AG04449 (cell line): Measurements from ENCODE around the genes SIGLECL1, SIGLEC6, ZNF613, ZNF610, ZNF528 and ZNF320.

DNA sequence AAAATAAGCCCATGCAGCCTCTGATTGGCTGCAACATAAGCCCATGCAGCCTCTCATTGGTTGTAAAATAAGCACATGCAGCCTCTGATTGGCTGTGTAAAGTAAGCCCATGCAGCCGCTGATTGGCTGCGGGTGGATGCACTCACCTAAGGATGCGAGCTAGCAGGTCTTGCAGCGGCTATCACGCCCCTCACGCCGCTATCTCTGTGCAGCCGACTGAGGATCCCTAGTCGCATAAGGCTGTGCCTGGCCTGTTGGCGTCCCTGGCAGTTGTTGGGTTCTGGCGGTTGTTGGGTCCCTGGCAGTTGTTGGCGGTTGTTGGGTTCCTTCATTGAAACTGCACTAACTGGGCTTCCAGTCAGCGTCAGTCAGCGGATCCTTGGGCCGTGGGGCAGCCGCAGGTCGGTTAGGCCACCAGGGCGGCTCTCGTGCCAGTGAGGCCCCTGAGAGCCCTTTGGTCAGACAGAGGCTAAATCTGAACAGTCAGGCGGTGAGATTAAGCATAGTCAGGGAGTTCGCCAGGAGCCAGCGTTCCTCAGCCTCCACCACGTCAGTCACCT, at the start of gene SIGLECL1:
TSS of gene SIGLECL1 (plus strand) at position 139 of the 560 bp plus-strand sequence.
- RRBS = no CpG with 5 or more reads among the region's 23 CpGs

- RRBS = no CpG with 5 or more reads among the region's 10 CpGs
Measured at GRCh38 chr19:51460107-51460796, 2.0 kb upstream of the SIGLEC8 start.

DNA sequence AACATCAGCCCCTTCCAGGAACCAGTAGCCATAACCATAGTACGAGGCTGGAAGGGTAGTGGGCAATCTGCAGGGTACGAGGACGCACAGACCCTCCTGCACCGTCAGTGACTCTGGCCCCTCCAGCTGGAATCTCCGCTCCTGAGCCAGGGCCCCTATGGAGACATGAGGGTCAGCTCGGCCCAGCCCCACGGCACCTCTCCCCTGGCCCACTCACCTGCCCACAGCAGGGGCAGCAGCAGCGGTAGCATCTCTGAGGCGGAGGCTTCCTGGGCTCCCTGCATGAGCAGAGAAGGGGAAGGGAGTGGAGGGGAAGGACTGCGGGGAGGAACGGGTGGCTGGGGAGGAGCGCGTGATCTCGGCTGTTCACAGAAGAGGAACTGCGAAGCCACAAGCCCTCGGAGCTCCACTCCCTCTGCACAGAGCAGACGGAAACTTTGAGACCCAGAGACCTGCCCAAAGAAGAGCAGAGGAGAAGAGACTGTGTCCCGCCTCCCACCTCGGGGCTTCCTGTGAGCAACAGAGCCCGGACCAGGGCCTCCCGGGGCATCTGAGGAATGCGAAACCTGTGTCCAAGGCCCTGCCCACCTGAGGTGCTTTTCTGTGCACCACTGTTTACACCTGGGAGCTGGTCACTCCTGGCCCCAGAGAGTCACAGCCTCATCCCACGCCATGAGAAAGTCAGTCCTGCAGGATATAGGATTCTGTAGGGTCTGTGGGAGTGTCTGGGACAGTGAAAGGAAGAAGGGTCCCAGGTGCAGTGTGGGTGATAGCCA, at the start of gene SIGLEC6:
TSS of gene SIGLEC6 (minus strand) at position 306 of the 776 bp plus-strand sequence.
- RRBS = no CpG with 5 or more reads among the region's 23 CpGs

- RRBS = no CpG with 5 or more reads among the region's 4 CpGs
Measured at GRCh38 chr19:51572328-51572739, 1.3 kb downstream of the ZNF175 start.

- RRBS = no CpG with 5 or more reads among the region's 16 CpGs
Measured at GRCh38 chr19:51695555-51696556, 2.7 kb downstream of the SPACA6 start.

GRCh38 chr19:51702251-51702880, 9.2 kb downstream of the SPACA6 start:
- RRBS = no CpG with 5 or more reads among the region's 22 CpGs

GRCh38 chr19:51797533-51797869, 2.5 kb downstream of the FPR3 start:
- RRBS = no CpG with 5 or more reads among the region's 5 CpGs

DNA sequence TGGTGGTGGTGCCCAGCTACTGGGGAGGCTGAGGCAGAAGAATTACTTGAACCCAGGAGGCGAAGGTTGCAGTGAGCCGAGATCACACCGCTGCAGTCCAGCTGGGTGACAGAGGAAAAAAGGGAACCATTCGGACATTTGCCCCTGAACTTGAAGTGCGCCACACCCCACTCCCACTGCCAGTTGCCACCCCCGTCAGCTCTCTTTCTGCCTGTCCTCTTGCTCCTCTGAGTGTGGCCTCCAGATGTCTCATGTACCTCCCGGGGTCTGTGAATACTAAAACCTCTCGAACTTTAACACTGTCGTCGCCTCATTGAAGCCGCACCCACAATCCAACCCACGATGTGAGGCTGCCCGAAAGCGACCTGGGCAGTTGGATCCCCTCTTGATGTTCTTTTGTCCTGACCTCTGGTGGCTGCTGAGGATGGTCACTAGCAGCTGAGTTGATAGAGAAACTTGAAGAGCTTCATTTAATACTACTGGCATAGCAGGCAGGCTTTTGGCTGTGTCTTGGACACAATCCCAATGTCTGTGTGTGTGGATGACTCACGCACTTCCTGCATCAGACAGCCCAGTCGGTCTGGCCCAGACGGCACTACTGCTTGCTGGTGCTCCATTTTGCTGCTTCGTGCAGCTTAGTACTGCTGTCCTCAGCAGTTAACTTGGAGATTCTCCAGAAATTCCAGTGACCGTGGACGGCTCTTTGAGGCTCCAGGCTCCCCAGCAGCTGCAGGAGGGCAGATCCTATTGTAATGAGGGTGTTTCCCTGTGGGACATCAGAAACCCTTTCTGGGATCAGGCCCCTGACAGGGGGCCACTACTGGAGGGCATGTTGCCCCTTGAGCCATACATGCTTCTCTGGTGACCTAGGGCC, 4.3 kb downstream of the FPR3 start:
- RRBS = no CpG with 5 or more reads among the region's 20 CpGs

DNA sequence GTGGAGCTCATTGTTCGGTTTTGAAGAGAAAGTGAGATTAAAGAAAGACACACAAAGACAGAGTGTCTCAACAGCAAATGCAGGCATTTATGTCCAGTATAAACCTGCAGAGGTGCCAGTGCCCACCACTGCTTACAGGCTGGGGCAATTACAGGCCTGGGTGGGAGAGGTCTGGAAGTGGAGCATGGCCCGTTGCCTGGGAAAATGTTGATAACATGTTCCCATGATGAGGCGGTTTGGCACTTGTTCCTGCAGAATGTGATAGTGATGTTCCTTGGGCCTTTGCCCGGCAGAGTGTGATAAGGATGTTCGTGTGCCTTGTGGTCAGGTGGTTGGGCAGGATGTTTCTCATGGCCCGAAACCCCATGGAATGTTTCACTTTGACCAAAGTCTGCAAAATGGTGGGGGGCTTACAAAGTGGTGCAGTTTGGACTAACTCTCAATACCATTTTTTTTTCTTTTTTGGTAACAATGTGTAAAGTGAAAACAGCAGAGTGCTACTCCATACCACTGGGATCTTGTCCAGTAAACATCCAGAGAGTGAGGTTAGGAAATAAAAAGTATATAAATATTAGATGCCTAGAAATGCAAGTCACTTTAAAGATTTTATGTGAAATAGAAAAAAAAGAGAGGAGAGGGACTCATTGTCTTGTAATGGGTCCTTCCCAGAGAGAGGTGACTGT, 5.5 kb downstream of the FPR3 start:
- RRBS = no CpG with 5 or more reads among the region's 6 CpGs

DNA sequence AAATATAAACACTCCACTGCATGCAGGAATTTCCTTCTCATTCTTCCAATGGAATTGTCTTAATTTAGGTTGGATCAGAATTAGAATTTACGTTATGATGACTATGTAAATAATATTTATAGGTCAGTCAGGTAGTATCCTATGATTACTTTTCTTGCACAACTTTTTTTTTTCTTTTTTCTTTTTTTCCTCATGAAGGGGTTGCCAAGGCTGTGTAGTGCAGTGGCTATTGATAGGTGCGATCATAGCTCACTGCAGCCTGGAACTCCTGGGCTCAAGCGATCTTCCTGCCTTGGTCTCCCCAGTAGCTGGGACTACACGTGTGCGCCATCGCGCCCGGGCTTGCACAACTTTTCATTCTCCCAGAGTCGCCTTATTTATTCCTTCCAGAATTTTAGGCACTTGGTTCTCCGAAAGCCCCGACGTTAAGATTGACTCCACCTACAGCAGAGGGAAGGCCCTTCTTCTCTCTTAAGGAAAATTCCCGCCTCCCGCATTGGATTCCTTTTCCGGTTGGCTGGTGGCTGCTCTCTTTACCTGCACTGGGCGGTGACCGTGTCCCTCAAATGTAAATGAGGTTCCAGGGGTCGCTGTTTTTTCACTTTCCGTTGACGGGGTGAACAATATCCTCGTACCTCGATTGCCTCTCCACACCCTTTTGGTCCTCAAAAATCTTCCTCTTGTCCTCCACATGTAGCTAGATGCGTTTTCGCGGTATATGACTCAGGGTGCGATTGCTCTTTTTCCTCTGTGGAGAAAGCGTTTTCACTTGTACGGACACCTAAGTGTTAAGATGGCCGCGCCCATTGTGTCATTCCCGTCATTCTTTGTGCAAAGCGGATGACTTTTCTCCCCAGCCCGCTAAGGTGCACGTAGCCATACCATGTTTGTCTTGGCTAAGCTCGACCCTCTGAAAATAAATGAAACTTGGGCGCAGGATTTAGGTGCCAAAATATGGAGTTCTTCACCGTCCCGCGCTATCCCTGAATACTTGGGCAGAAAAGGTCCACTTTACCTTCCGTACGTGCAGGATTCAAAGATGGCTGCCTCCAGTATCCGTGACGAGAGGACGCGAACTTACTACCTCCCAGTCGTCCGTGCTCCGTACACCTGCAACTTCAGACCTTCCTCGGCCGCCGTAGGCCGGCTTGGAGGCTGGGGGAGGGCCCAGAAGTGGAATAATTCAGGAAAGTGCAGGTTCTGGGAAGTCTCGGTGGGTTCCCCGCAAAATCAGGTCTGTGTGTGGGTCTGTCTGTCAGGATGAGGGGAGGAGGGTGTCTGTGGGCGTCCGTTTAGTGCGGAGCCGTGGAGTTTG, at the start of gene ZNF613:
TSS of gene ZNF613 (plus strand) at position 1,166 of the 1,315 bp plus-strand sequence.
- RRBS = no CpG with 5 or more reads among the region's 58 CpGs

DNA sequence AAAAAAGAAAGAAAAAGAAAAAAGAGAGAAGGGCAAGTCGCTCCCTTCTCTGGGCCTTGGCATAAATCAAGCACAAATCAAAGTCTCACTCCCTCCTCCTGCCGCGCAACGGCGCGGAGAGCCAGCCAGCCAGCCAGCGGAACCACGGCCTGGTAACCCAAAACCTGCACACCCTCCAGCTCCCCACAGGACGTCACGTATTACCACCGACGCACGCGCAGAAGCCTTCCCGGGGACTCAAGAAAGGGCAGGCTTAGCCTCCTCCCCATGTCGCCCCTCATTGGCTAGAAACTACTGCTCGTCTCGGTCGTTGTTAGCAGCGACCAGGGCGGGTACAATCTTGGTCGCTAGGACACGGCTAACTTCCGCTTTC, 400 bp upstream of the PPP2R1A start:
- RRBS = no CpG with 5 or more reads among the region's 24 CpGs

DNA sequence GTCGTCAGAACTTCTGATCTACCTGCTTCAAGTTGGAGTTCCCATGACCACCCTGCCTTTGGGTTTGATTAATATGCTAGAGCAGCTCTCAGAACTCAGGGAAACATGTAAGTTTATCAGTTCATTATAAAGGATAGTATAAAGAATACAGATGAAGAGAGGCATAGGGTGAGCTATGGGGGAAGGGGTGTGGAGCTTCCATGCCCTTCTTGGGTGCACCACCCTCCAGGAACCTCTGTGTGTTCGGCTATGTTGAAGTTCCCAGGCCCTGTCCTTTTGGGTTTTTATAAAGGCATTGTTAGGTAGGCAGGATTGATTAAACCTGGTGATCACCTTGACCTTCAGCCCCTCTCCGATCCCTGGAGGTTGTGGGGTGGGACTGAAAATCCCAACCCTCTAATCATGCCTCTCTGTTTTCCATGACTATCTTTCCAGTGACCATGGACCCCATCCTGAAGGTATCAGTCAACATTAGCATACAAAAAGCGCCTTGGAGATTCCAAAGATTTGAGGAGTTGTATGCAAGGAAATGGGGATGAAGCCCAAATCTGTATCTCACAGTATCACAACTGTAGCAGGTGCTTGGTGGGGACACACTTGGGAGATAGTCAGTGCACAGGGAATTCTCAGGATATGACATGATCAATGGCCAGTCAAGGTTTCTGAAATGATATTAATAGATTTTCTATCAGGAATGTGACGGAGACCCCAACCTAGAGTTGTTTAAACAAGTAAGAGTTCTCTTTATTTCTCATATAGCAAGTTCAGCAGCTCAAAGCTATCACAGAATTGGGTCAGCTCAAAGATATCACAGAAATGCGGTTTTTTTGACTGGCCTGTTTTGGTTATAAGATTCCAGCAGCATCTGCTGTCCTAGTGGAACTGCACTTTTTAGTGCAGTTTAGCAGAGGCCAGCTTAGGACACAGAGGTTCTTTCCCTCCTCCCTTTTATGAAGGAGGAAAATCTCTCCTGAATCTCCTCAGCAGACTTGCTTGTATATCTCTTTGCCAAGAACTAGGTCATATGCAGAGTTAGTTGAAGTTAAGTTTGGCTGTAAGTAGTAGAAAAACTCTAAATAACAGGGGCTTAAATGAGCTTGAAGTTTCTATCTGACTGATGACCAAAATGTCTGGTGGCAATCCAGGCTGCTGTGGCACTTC, 6.1 kb downstream of the PPP2R1A start:
- RRBS = no CpG with 5 or more reads among the region's 6 CpGs

DNA sequence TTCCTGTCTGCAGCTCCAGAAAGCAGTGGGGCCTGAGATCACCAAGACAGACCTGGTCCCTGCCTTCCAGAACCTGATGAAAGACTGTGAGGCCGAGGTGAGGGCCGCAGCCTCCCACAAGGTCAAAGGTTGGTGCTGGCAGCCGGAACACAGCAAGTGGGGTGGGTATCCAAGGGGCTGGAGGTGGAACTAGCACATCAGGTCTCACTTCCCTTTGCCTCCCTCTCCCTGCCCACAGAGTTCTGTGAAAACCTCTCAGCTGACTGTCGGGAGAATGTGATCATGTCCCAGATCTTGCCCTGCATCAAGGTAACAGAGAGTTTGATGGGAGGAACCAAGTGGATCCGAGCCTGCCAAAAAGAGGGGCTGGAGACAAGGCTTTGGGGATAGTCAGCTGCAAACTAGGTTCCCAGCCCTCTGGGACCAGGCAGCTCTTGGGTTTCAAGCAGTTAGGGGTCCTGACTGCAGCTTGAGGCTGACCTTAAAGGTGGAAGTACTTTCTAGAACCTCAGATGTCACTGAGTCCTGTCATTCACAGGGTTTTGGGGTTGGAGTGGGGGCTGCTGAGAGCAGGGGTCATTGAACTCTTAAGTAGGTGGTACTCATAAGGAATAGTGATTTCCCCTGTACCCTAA, 26.0 kb downstream of the PPP2R1A start:
- RRBS = no CpG with 5 or more reads among the region's 5 CpGs

DNA sequence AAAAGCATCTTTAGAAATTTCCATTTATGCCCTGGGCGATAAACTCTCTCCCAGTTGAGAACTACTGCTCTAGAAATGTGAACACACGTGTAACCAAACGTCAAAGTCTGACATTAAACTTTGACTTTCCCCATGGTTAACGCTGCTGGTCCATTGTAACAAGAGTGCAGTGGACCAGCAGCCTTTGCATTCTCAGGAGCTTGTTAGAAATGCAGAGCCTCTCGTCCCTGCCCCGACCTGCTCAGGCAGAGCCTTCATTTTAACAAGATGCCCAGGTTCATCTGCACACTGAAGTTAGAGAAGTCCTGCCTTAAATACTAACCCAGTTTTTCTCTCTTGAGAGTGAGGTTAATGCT, 37.8 kb downstream of the PPP2R1A start:
- RRBS = no CpG with 5 or more reads among the region's 6 CpGs

GRCh38 chr19:52335931-52336465, at the start of gene ZNF610:
Gene ZNF610 (plus strand): TSS chr19:52336243.
- RRBS = 3% methylated on average over 23 of the region's 37 CpGs

GRCh38 chr19:52397501-52398050, at the start of gene ZNF528:
Gene ZNF528 (plus strand): TSS chr19:52397849.
- RRBS = 2% methylated on average over 16 of the region's 32 CpGs

- RRBS = no CpG with 5 or more reads among the region's 14 CpGs
Measured at GRCh38 chr19:52638654-52639149, 51.6 kb downstream of the ENSG00000269825 start.

DNA sequence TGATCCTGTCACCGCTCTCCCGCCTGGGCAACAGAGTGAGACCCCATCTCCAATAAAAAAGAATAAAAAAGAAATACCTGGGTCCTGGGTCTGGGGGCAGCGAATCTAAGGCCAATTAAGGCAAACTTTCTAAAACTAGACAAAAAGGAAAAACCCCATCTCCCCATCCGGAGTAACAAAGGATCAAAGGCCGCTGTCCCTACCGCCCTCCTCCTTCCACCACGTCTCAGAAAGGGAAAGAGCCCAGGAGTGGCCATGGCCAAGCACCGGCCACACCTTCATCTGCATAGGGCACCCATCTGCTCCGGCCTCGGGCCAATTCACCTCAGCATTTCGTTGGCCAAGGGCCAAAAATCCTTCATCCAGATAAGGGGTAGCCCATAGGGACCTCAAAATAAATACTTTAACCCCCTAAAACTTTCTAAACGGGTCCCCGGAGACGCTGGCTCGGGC, 750 bp downstream of the ZNF320 start:
- RRBS = 15% methylated on average over 3 of the region's 15 CpGs

GRCh38 chr19:52897112-52898052, at the start of gene ZNF320:
Gene ZNF320 (minus strand): TSS chr19:52897635.
- RRBS = 3% methylated on average over 12 of the region's 60 CpGs

DNA sequence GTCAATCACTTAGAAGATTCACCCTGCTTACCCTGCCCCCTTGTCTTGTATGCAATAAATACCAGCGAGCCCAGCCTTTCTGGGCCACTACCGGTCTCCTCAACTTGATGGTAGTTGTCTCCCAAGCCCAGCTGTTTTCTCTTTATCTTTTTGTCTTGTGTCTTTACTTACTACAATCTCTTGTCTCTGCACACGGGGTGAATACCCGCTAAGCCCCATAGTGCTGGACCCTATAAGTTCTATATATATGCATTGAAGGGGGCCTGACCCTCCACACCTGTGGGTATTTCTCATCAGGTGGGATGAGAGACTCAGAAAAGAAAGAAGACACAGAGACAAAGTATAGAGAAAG, 9.1 kb upstream of the ZNF888 start:
- RRBS = no CpG with 5 or more reads among the region's 4 CpGs